ENCODE measurements around a stretch of chr11.

DNA sequence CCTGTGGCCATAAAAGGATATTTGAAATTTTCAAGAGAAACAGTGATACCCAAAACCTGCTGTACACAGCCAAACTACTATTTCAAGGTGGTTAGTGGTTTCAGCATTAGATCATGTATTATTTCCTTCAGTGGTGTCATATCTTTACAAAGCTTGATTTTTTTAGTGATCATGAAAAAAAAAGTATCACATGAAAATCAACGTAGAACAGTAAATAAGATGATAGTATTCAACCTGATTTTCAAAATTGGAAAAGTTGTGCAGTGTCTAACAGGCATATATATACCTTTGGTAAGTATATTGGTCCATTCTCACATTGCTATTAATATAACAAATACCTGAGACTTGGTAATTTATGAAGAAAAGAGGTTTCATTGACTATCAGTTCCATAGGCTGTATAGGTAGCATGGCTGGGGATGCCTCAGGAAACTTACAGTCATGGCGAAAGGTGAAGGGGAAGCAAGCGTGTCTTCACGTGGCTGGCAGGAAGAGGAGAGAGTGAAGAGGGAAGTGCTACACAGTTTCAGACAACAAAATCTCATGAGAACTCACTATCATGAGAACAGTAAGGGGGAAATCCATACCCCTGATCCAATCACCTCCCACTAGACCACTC, 137.2 kb downstream of the METTL15 start:
- RRBS, result no CpG with 5 or more reads among the region's 4 CpGs

GRCh38 chr11:30342453-30343339, 19.8 kb downstream of the ARL14EP start:
- RRBS, result no CpG with 5 or more reads among the region's 4 CpGs

- RRBS, result no CpG with 5 or more reads among the region's 4 CpGs
Observed at GRCh38 chr11:30549498-30550025, 36.6 kb downstream of the MPPED2 start.

DNA sequence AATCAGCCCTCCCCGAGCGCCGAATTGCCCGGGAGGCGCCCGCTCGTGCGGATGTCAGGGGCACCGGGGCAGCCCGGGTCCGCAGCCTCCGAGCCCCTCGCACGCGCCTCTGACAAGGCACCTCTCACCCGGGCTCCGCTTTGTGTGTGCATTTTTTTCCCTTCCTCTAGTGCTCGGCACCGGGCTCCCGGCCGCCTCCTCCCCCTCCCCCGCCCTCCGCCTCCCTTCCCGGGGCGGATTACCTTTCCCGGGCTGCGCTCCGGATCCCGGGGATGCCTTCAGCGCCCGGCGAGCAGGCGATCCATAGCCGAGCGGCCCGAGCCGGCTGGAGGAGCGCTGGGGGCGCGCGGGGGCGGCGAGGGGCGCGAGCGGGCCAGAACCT, 362 bp downstream of the MPPED2 start:
- RRBS, result 91% methylated on average over 25 of the region's 46 CpGs

DNA sequence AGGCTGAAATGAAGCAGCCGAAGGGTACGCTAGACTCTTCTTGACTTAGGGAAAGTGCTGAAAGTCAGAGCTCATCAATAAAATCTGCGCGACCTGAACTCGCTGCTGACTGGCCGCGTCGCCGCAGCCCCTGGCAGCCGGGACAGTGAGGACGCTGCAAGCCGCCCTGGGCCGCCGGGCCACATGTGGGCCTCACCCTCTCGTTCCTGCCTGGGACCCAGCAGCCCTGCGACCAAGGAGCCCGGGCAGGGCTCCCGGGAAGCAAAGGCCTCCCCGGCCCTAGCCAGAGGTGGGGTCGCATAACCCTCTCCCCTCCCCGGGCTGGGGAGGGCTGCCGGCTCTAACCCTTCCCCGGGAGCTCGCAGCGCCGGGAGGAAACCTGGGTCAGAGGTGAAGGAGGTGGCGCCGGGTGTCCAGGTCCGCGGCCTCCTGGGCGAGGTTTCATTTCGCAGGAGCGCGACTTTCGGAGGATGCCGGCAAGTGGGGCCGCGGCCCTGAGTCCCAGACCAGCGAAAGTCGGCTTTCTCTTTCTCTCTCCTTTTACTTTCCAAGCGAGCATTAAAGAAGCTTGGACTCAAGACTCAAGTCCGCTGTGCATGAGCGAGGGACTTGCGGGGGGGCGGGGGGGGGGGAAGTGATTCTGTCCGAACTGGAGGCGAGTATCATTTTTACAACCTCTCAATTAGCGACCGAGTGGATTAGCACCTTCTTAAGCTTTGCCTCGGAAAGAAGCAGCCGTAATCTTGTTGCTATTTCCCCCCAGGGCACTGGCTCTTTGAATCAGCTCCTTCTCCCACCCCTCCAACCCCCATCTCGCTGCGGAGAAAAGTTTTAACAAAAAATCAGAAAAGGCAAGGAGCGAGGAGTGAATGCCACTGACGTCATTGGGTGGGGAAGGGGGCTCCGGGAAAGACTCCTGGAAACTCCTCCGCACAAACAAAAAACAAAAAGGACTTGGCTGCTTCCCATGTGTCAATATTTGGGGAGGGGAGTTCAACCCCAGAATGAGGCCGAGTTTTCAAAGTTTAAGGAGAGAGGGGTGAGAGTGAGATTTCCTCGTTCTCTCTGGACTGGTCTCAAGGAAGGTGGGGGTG, 2.0 kb upstream of the PAX6 start:
- RRBS, result 18% methylated on average over 21 of the region's 59 CpGs

DNA sequence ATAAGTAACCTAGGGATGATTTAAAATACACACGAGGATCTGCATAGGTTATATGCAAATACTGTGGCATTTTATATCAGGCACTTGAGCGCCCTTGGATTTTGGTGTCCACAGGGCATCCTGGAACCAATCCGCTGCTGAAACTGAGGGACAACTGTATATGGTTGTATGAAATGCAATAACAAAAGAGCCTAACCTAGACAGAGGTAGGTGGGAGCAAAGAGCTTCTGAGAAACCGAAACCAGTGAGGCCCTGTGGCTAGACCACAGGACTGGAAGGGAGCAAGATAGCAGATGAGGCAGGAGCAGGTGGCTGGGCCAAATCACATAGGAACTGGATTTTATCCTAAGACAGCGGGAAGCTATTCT, 30.1 kb downstream of the RCN1 start:
- RRBS, result no CpG with 5 or more reads among the region's 5 CpGs

DNA sequence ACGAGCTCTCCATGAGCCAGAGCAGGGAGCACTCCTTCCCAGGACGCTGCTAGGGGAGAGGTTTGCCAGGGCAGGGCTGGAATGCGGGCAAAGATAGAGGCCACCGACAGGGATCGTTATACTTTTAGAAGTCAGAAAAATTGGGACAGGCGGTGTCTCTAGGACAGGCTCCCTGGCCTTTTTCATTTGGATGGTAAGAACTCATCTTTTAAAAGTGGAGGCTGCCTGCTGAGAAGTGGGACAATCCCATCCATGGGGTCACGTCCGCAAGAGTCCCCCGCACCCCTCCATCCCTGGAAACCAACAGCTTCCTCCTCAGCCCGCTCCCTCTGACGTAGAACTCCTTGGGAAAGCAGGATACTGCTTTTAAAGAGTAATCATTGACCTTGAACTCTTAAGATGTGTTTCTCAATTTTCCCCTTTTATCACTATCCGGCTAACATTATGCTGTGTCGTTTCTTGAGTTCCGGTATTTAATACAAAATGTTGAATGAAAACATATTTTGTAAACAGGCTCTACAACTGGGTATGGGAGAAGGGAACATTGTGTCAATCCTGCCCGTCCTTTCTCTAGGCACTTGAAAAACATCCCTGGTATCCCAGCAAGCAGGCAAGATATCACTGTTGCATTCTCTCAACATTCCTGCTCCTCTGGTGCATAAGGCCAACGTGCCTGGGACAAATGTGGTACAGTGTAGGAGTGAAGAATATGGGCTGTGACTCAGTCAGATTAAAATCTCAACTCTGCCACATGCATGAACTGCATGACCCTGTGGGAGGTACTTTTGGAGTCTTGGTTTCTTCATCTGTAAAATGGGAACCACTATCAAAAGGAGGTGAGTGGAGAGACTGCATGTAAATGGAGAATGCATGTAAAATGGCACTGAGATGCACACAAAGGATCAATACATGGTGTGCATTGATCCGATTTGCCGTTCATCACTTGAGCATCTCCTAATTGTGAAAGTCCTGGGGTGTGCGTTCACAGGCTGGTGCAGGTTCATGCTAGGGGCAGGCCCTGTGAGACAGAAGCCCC, 52.9 kb downstream of the WT1 start:
- RRBS, result no CpG with 5 or more reads among the region's 19 CpGs

DNA sequence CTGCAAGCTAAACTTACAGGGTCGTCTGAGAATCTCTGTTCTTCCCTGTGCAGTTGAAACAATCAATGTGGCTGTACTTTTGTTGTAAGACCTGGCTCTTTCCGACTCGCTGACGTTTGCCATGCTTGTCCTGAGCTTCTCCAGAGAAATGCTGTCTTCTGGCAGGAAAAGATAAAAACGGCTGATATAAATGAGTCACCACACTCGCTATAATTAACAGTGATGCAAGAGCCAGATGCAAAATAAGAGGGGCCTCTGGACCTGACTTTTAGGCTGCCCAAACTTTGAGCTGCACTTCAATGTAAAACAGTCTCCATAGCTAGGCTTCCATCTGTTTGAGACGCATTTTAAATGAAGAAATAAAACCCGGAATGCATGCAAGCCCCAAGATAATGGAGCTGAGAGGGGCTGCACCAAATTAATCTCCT, 48.5 kb downstream of the WT1 start:
- RRBS, result no CpG with 5 or more reads among the region's 8 CpGs

DNA sequence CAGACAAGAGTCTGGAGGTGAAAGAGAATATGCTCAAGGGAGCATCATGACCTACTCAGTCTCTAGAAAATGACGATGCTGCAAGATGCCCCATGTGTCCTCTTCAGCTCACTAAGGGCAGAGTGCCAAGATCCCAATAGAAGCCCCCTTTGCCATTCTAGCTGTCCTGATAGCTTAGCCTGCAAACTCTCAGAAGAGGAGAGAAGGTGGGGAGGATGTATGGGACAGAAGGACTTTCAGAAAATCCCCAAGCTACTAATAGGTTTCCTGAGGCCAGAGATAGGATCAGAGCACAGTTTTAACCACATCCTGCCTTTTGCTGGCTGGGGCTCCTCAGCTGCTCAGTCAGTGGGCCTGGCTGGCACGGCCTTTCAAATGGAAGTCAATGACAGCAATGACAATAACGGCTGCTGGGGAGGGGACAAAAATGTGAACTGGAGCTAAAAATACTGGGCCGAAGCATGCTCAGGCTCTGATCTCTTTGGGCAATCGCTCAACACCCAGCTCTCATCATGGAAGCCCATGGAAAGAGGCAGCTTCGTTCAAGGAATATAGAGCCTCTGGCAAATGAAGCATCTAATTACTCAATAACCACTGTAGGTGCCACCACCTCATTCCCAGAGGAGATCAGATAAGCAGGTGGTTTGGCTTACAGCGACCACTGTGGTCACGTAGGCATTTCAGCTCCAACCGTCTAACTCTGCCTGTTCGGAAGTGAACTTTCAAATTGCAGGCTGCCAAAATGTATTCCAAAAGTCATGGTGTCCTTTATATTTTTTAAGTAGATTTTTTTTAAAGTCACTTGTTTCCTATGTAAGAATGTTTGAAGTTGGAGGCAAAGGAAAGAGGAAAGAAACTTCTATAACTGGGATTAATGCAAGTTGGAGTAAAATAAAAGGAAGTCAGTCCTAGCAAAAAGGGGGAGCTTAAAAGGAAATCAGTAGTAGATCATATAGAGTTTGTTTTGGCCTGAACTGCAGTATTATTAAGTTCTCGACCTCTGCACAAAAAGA, 14.3 kb downstream of the WT1 start:
- RRBS, result no CpG with 5 or more reads among the region's 11 CpGs

- RRBS, result no CpG with 5 or more reads among the region's 4 CpGs
Observed at GRCh38 chr11:32566527-32567001, 17.1 kb upstream of the EIF3M start.

DNA sequence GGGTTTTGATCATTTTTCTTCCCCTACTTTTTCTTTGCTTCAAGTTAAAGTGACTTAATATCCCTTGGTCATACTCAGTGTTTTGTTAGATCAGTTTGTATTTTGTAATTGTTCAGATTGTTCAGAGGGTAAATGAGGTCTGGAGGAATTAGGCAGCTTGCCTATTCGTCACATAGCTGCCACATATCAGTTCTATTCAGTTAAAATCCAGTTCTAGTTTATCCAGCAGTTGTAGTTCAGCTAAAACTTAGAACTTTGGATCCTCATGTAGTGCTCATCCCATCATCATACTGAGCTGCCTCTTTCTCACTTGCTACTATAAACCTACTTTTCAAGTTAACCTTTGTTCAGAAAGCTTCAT, 47.2 kb upstream of the DEPDC7 start:
- RRBS, result no CpG with 5 or more reads among the region's 1 CpG

DNA sequence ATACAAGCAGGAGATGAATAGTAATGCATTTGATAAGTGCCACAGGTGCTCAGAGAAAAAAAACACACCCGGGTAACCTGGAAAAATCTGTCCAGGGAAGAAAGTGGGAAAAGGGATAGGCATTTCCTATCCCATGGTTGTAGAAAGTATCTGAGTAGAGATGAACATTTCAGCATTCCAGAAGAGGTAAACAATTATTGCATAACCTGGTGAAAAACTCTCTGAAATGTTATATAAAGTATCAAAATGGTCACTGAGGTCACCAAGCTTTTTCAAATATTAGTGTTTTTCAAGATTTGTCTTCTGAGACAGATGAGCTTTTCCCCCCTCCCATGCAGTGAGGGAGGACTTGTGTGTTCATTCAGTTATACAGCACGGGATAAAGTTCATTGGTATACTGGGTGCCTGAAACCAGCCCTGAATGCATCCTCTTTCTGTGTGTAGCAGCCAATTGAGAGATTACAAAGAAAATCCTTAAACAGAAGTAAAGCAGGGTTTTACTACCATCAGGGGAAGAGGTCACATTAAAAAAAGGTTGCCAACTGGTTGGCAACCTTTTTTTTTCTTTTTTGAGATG, 1.9 kb upstream of the DEPDC7 start:
- RRBS, result no CpG with 5 or more reads among the region's 2 CpGs

- RRBS, result no CpG with 5 or more reads among the region's 1 CpG
Observed at GRCh38 chr11:33140467-33140984, 20.8 kb downstream of the CSTF3 start.

GRCh38 chr11:33689238-33689742, 11.3 kb downstream of the C11orf91 start:
- RRBS, result no CpG with 5 or more reads among the region's 9 CpGs

DNA sequence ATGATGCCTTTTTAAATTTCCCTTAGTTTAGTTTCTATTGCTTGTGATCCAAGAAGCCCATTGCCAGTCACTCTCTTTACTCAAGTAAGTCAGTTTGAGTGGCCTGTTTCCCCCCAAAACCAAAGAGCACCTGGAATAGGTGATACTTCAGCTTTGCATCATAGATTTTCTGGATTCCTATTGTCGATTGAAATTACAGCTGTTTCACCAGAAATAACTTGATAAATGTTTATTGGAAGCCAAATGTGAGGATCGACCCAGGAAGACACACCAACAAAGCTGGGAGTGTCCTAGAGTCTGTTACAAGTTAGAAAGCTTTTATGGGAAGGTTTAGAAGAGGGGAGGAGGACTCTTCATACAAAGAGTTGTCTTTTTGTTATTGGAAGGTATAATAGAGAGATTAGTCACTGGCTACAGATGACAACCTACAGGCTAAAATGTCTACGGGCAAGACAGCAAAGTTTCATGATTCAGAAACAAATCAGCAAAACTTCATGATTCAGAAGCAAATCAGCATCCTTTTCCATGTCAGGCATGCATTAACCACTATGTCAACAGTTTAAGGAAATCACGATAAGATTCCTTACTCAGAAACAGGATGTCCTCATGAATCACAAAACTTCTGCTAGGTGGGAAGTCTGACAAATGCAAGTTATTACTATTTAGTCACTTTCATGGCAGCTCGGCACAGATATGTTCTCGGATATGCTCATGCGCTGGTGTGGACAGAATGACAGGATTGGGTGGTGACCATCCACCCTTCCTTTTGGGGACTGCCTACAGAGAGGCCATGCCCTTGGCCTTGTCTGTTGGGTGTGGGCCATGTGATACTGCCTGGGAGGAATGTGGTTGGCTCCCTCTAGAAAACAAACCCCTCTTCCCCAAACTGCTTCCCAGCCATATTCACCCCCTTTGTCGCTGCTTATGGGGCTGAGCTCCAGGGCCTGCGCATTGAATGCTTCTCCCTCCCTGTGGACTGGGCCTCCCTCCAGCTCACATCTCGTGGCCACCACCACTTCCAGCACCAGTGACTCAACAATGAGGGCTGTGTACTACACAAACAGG, 10.3 kb downstream of the C11orf91 start:
- RRBS, result no CpG with 5 or more reads among the region's 10 CpGs

GRCh38 chr11:33701391-33702352, 1.0 kb upstream of the C11orf91 start:
- RRBS, result no CpG with 5 or more reads among the region's 7 CpGs

GRCh38 chr11:33703168-33703712, 2.6 kb upstream of the C11orf91 start:
- RRBS, result no CpG with 5 or more reads among the region's 6 CpGs

DNA sequence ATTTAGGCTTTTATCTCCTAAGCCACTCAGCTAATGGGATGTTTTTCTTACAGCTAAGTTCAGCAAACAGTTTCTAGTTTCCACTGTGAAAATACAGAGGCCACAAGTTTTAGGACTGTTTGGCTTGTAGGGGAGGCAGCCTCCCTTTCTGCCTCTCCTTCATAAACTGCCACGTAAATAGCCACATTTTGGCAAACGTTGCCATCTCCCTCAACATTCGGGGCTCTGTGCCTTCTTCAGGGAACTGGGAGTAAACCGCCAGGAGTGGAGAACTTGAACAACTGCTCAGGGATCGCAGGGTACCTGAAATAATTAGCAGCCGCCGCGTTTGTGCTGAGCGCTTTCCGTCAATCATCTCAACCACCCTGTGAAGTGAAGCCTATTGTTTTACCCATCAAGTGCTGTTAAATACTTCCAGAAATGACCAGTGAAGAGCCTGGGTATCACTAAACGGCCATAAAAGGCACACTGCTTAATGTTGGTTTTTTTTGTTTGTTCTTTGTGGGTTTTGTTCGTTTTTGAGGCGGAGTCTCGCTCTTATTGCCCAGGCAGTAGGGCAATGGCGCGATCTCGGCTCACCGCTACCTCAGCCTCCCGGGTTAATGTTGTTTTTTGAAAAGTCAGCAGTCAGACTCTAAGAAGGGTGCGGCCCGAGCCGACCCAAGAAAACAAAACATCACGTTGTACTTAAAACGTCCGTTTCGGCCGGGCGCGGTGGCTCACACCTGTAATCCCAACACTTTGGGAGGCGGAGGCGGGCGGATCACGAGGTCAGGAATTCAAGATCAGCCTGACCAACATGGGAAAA, 1.1 kb downstream of the CD59 start:
- RRBS, result 0% methylated on average over 1 of the region's 33 CpGs

GRCh38 chr11:33858818-33859789, 32.8 kb downstream of the LMO2 start:
- RRBS, result no CpG with 5 or more reads among the region's 21 CpGs

- RRBS, result 56% methylated on average over 56 of the region's 100 CpGs
Observed at GRCh38 chr11:33869322-33870325, 22.3 kb downstream of the LMO2 start.